Subcutaneous preadipocyte (primary cell): Measurements from ENCODE around the genes PLXNB3, IDH3G, TMEM187, RPL10 and VBP1.

GRCh38 chrX:153763965-153764368 is at the start of gene PLXNB3:
TSS of gene PLXNB3 (plus strand) at chrX:153764249.
- CAGE, long polyA plus RNA, result no peak

- CAGE, long polyA plus RNA, result no peak
These were observed 5.0 kb upstream of the SRPK3 start for GRCh38 chrX:153775749-153776431.

DNA sequence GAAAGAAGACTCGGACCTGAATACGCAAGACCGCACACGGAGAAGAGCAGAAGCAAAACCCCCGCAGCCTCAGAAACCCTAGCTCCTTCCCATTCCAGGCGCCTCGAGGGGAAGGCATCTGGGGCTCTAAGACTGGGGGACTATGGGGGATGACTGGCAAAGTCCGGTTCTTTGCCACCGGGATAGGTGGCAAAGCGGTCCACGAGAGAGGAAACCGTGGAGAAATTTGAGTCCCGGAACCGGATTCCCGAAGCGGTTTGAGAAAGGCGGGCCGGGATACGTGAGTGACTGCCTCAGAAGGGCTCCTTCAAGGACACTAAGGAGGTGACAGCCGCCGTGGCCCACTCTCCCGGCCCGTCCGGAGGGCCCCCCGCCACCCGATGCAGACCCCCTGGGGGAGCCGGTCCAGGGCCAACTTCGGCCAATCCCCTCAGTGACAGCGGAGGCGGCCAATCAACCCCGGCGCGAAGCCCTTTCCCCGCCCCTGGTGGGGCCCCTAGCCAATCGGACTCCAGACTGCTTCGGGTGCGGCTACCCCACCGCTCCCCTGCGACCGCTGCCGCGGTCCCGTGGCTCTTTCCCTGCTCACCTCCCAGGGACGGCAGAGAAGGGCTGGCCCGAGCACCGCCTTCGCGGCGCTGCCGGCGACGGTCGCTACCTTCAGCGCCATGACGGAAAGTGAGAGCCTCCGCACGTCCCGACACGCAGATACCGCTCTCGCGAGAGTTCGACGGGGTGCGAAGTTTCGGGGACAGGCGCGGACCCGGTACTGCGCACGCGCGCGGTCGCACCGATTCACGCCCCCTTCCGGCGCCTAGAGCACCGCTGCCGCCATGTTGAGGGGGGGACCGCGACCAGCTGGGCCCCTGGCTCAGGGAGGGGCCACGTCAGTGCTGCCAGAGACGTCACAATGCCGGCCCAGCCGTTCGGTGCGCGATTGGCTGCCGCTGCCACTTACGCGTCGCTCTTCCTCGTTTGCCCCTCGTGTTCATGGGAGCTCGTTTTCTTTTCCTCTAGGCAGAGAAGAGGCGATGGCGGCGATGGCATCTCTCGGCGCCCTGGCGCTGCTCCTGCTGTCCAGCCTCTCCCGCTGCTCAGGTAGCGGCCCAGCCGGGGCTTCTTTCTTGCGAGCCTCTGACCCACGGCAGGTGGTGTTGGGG is at the start of gene IDH3G:
Gene IDH3G, minus strand, starts transcription at position 719 of the 1,160 bp plus-strand sequence.
- CAGE, long polyA plus RNA, result start-site peak on the minus strand centred at position 699 of the sequence, 45 bp wide, 318 and 113 reads in 2 replicates; start-site peak on the plus strand centred at position 960 of the sequence, 70 bp wide, 1,311 and 606 reads in 2 replicates

- CAGE, long polyA plus RNA, result no peak
These were observed 13.5 kb downstream of the SSR4 start for GRCh38 chrX:153808033-153808280.

DNA sequence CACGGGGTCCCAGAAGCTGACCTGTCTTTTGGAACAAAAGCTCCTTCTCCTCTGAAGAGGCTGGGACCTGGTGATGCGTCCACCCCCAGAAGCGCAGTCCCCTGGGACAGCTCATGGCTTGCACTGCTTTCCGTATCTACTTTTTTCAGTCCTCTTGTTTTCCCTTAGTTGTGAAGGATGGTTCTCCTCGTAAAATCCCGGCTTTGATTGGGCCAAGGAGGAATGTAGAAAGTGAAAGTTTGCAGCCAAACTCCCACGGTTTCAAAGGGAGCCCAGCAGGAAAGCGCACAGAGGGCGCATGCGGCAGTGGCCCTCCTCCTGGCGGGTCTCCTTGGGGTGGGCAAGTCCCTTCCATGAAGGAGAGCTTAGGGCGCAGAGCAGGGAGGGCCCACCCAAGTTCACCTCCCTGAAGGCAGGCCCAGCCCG is 2.2 kb downstream of the PDZD4 start:
- CAGE, long polyA plus RNA, result no peak

- CAGE, long polyA plus RNA, result no peak
These were observed 4.6 kb downstream of the AVPR2 start for GRCh38 chrX:153908972-153909512.

- CAGE, long polyA plus RNA, result no peak
These were observed 2.9 kb downstream of the RENBP start for GRCh38 chrX:153941292-153942200.

DNA sequence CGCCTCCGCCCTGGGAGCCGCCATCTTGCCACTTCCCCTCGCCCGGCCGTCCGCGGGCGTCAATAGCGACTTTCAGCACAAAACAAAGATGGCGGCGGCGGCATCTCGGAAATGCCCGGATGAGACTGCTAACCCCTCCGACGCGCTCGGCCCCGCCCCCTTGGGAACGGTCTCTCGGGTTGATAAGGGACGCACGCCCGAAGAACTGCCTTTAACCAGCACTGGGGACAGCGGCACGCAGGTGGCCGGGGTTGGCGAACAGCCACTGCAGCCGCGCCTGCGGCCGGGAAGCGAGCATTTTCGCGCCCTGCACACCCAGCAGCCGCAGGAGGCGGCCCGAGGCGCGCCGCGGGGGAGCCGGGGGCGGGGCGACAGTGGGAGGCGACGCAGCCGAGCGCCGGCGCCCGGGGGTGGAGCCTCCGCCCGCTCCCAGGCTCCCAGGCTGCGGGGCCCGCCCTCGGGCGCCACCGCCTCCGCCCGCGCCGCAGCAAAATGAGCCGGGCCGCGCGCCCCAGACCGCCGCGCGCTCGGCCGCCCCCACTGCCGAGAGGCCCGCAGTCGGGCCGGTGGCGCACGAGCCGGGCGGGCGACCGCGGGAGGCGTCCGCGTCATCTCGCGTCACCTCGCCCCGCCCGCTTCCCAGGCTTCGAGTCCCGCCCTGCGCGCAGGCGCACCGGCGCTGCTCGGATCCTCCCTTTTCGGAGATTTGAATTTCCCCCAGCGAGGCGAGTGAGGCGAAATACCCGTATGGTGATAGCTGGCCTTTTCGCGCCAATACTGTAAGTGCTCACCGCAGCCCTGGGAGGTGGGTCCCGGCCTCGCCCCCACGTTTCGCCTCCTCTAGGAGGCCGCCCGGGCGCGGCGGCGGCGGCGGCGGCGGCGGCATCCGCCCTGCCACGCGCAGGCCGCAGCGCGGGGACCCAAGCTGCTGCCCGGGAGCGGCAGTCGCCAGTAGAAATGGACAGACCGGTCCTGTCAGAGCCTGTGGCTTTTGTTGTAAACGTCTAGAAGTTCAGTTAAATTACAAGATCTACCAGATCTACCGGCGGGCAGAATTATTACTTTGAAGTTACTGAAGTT is at the start of gene TMEM187:
Gene TMEM187, plus strand, starts transcription at position 673 of the 1,080 bp plus-strand sequence.
- CAGE, long polyA plus RNA, result start-site peak on the plus strand centred at position 675 of the sequence, 69 bp wide, 1,167 and 263 reads in 2 replicates

GRCh38 chrX:154049357-154049946 is 29.8 kb upstream of the IRAK1 start:
- CAGE, long polyA plus RNA, result no peak

GRCh38 chrX:154096066-154096509 is 1.4 kb downstream of the MECP2 start:
- CAGE, long polyA plus RNA, result no peak

- CAGE, long polyA plus RNA, result no peak
These were observed 23.5 kb downstream of the FLNA start for GRCh38 chrX:154350703-154351576.

DNA sequence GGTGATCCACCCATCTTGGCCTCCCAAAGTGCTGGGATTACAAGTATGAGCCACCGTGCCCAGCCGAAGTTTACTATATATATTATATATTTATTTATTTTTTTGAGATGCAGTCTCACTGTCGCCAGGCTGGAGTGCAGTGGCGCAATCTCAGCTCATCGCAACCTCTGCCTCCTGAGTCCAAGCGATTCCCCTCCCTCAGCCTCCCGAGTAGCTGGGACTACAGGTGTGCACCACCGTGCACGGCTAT is 3.1 kb downstream of the EMD start:
- CAGE, long polyA plus RNA, result no peak

GRCh38 chrX:154382551-154383493 is 3.7 kb downstream of the EMD start:
- CAGE, long polyA plus RNA, result no peak

DNA sequence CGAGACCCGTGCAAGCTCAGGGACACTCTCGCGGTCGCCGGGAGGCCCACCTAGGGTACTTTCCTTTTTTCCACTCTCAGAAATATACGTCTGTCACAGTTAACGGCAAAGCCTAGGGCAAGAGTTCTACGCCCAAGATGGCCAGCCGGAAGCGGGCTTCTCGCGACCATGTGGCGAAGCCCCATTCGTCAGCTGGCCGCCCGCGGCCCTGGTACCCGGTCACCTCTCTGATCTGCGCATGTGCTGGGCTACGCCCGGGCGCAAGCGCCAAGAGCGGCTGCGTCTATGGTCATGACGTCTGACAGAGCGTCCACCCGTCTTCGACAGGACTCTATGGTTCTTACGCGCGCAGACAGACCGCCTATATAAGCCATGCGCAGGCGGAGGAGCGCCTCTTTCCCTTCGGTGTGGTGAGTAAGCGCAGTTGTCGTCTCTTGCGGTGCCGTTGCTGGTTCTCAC is at the start of gene RPL10:
Gene RPL10, plus strand, starts transcription at position 393 of the 459 bp plus-strand sequence.
- CAGE, long polyA plus RNA, result start-site peak on the plus strand centred at position 395 of the sequence, 9 bp wide, 1,028 and 259 reads in 2 replicates

- CAGE, long polyA plus RNA, result no peak
These were observed 7.2 kb downstream of the TAFAZZIN start for GRCh38 chrX:154418388-154419156.

- CAGE, long polyA plus RNA, result no peak
These were observed 929 bp upstream of the GAB3 start for GRCh38 chrX:154751703-154752309.

GRCh38 chrX:154799120-154800367 is 5.7 kb downstream of the MPP1 start:
- CAGE, long polyA plus RNA, result no peak

DNA sequence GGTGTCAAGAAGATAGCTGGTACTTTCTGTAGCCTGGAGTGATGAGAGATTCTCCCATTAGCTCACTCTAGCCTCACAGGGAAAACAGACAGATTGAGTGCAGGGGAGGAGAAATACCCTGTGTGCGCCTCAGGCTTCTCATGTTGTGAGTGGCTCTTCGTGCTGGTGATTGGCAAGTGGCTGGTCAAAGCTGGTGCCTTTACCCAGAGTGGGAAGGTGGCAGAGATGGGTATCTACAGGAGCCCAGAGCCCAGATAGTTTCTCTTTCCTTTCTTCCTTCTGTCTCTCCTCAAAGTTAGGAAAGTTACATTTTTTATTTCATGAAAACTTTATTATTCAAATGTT is 18.5 kb downstream of the CMC4 start:
- CAGE, long polyA plus RNA, result no peak

- CAGE, long polyA plus RNA, result no peak
These were observed at the start of gene VBP1 for GRCh38 chrX:155215850-155216625. TSS of gene VBP1 (plus strand) at chrX:155216460.

DNA sequence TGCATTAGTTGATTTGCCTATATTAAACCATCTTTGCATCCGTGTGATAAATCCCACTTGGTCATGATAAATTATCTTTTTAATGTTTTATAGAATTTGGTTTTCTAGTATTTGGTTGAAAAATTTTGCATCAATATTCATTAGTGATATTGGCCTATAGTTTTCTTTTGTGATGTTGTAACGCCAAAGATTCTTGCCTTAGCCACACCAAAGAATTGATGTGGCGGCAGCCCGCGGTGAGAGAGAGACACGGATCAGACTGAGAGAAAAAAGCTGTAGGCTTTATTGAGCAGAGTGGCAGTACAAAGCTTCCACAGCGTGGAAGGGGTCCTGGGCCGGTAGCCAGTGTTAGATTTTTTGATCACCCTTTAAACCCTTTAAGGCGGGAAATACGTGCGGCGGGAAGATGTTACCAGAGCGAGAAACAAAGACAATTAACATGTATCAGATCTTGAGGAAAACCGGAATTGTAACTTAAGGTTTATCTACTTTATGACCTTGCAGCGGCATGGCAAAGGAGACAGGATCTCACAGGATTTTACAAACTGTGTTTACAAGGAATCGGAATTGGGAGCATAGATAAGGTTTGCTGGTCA is 28.6 kb upstream of the TMLHE start:
- CAGE, long polyA plus RNA, result no peak